SJCRH30 (cell line): Measurements from ENCODE around the gene ZNF735.

GRCh38 chr7:55207767-55208564 lies 157.2 kb upstream of the LANCL2 start:
- RAMPAGE, long total RNA = no peak

GRCh38 chr7:55210066-55211275 lies 154.7 kb upstream of the LANCL2 start:
- RAMPAGE, long total RNA = no peak

DNA sequence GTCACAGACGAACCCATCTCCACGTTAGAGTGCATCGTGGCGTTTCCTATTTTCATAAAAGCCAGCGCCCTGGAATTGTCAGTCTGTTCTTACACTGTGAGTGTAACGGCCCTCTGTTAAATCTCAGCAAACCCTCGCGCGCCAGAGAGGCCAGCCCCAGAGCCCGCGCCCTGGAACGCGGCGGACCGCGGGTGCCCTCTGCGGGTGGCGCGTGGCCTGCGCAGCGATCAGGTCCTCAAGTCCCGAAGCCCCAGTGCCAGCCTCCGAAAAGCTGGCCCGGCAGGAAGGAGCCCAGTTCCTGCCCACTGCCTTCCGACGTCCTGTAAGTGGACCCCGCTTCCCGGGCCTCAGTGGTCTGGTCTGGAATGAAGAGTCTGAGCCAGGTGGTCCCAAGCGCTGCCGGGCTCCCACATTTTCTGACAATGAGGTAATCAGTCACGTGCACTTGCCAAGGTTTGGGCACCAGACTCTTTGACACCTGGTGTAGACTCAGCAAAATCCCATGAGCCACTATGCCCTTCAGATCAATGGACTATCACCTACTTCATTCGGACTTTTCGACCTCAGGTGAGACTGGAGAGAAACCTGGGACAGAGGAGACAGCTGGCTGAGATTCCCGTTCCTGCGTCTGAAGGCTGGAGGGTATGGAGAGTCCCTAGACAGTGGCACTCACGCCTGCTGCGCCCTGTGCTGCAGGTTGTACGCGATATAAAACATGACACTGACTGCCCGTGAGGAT lies 109.5 kb upstream of the LANCL2 start:
- RAMPAGE, long total RNA = no peak

- RAMPAGE, long total RNA = no peak
Measured at GRCh38 chr7:55463397-55464112, 98.4 kb downstream of the LANCL2 start.

- RAMPAGE, long total RNA = no peak
Measured at GRCh38 chr7:55476552-55477390, 95.5 kb downstream of the VOPP1 start.

DNA sequence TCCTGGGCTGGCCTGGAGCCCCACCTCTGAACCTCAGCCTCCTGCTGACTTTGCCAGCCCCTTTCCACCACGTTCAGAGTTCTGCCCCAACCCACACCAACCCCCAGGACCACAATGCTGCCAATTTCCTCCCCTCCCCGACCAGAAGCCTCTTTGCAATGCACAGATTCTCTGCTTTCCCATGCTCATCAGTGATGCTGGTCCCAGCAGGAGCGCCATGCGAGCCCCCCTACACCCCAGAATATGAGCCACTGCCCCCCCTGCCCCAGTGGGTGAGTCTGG lies 83.9 kb downstream of the VOPP1 start:
- RAMPAGE, long total RNA = no peak

GRCh38 chr7:55557588-55558093 lies 14.7 kb downstream of the VOPP1 start:
- RAMPAGE, long total RNA = no peak

GRCh38 chr7:55569257-55569590 lies 3.1 kb downstream of the VOPP1 start:
- RAMPAGE, long total RNA = no peak

- RAMPAGE, long total RNA = no peak
Measured at GRCh38 chr7:55571342-55572247, 707 bp downstream of the VOPP1 start.

- RAMPAGE, long total RNA = no peak
Measured at GRCh38 chr7:55574114-55574728, 1.9 kb upstream of the VOPP1 start.

DNA sequence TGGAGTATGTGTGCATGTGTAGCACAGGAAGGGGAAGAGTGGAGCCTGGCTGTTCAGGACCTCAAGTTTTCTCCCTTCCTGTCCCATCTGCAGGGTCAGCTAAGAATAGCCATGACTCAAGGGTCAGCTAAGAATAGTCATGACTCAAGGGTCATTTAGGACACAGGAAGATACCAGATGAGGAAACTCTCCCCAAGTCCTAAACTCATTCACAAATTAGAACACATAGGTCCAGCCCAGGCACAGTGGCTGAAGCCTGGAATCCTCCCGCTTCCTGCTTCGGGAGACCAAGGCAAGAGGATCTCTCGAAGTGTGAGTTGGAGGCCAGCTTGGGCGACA lies 21.3 kb upstream of the VOPP1 start:
- RAMPAGE, long total RNA = no peak

- RAMPAGE, long total RNA = no peak
Measured at GRCh38 chr7:56029074-56029523, 22.1 kb downstream of the PSPH start.

- RAMPAGE, long total RNA = no peak
Measured at GRCh38 chr7:56053795-56054728, 2.5 kb downstream of the CCT6A start.

- RAMPAGE, long total RNA = no peak
Measured at GRCh38 chr7:56061583-56062053, 2.5 kb upstream of the SUMF2 start.

DNA sequence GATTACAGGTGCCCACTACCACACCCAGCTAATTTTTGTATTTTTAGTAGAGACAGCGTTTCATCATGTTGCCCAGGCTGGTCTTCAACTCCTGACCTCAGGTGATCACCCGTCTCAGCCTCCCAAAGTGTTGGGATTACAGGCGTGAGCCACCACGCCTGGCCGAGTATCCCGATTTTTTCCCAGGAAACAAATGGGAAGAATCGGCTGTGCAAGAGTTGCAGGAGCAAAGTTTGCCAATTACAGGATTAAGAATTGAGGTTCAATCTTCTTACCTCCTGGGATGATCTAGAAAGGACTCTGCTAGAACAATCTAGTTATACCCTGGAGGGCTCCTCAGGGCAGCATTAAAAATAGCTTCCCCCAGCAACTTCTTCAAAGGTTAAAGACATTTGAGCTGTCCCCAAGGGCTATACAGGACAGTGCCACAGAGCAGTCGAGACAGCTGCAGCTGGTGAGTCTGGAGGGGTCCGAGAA lies 8.2 kb downstream of the PHKG1 start:
- RAMPAGE, long total RNA = no peak

DNA sequence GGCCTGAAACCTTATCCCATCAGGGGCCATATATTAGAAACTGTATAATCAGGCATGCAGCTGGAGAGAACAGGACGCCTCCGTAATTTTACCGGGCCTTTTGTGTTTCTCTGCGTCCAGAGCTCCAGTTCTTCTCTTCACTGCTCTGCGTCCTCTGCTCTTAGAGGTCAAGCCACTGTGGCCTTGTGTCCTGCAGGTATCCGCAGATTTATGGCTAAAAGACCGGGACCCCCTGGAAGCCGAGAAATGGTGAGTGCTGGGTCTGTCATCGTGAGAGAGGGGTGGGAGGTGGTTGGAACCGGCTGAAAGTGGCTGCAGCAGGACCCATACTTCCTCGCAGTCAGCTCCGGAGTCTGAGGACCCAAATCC lies at the start of gene ZNF735:
TSS of gene ZNF735 (plus strand) at position 211 of the 369 bp plus-strand sequence.
- RAMPAGE, long total RNA = no peak

DNA sequence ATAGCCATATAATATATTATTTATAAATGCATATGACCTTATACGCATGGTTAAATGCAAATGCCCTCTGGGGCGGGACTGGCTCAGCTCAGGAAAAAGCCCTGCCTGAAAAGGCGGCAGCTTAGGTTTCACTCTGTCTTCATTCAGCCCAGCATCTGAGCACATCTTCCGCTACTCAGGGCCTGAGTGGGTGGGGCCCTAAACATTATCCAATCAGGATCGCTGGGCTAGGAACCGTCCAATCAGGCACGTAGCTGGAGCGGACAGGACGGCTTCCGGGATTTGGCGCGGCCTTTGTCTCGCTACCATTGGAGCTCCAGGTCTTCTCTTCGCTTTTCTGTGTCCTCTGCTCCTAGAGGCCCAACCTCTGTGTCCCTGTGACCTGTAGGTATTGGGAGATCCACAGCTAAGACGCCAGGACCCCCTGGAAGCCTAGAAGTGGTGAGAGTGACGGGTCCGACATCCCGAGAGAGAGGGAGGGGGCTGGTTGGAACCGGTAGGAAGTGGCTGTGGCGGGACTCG lies 99.2 kb downstream of the ZNF680 start:
- RAMPAGE, long total RNA = no peak

DNA sequence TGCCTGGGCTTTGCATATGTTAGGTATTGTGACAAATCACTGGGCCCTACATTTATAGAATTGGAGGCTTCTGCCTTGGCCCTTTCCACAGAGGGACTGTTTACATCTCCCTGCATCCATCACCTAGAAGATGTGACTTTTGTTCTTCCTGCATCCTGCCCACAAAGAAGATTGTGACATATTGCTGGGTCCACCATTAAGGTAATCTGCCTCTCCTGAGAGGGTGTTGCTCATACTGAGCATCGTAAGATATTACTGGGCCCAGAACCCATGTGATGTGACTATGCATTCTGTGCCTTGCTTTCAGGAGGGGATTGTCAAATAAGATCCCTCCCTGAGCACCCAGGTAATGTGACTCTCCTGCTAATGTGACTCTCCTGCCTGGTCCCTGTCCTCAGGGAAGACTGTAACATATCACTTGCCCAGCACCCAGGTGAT lies 7.0 kb upstream of the ZNF107 start:
- RAMPAGE, long total RNA = no peak

- RAMPAGE, long total RNA = no peak
Measured at GRCh38 chr7:65007094-65007427, 574 bp upstream of the ERV3-1 start.

GRCh38 chr7:65036548-65036946 lies 30.1 kb upstream of the ERV3-1 start:
- RAMPAGE, long total RNA = no peak